ENCODE measurements around a stretch of chr10.

DNA sequence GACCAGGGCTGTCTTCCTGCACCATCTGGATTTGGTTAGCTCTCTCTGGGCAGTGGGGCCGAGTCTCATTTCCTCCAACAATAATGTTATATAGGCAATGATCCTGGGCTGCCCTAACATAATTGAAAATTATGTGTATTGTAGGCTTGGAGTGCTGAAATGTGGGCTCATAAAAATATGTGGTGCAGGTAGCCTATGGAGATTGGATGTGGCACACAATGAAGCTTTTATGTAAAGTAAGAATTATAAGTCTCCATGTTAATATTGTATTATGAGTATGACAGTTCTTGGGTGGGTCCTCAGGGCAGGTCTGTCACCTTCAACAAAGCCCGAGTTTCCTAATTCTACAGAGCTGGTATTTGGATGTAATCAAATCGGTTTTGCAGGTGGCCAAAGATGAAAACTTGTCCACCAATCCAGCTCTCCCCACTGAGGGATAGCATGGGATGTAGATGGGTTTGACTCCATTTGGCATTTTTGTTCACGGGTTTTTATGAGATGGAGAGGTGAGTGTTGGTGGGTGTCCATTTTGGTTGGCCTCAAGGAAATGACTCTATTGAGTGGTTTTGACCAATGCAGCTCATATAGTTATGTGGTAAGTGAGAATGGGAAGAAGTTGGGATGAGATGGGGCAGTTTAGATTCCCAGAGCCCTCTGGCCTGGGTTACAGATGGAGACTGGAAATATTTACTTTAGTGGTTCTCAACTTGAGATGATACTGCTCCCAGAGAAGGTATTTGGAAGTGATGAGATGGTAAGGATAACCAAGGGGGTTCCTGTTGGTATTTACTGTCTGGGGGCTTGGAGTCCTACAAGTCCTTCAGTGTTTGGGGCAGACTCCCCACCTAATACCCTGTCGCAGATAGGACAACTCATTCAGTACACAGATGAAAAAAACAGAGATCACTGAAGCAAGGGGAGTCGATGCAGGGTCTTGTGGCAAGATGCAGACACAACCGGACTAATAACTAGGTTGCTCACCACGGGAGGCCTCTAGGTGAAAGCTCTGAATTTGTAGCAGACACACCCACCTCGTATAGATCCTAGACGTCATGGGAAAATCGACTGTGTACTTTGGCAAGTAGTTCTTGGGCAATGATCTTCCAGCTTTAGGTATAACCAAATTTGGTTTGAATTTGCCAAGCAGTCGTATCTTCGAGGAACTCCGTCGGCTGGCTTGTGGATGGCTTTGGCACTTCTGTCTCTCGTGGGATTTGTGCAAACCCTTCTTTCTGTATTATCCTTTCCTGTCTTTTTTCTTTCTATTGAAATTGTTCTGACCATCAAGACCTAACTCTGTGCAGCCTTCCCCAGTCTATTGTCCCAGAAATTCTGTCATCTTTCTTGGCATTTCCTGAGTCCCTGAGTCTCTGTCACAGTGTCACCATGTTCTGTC, 87.8 kb downstream of the TCF7L2 start:
- PRO-cap = no peak
CAGE:
- cytosol, long polyA minus RNA = no peak
- cytosol, long polyA plus RNA = no peak
- long polyA plus RNA = no peak
- nucleus, long polyA minus RNA = no peak
- nucleus, long polyA plus RNA = no peak

DNA sequence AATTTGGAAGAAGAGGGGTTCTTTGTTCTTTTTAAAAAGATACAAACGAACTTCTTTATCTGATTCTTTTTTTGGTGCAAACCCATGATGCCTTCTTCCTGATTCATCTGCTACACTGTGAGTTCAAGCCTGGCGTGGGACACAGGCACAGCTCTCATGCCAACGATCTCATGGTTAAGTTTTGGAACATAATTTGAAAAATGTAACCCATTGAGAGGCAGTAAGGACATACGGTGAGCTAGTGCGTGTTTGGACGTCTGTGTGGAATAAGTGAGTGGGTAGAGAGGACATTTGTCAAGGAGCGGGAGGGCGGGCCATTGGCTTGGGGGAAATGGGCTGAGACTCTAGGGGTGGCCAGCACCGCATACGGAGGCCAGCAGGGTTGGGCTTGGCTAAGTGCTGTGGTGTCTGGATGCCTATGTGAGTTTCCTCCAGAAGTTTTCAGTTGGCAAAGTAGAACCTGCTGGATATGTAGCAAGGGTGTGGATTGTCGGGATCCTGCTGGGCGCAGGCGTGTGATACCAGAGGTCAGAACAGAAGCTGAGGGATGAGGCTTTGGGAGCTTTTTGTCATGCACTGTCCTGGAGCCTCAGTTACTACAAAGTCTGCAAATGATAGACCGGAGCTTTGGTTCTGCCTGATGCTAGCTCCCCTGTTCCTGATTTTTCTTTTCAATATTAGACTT, 103.0 kb downstream of the TCF7L2 start:
- PRO-cap = no peak
CAGE:
- cytosol, long polyA minus RNA = no peak
- cytosol, long polyA plus RNA = no peak
- long polyA plus RNA = no peak
- nucleus, long polyA minus RNA = no peak
- nucleus, long polyA plus RNA = no peak

GRCh38 chr10:113059136-113059971, 109.3 kb downstream of the TCF7L2 start:
- PRO-cap = no peak
CAGE:
- cytosol, long polyA minus RNA = no peak
- cytosol, long polyA plus RNA = no peak
- long polyA plus RNA = no peak
- nucleus, long polyA minus RNA = no peak
- nucleus, long polyA plus RNA = no peak

GRCh38 chr10:113059998-113061251, 110.4 kb downstream of the TCF7L2 start:
- PRO-cap = unidirectional peak, minus-strand start at chr10:113060555
CAGE:
- cytosol, long polyA minus RNA = no peak
- cytosol, long polyA plus RNA = no peak
- long polyA plus RNA = no peak
- nucleus, long polyA minus RNA = no peak
- nucleus, long polyA plus RNA = no peak

DNA sequence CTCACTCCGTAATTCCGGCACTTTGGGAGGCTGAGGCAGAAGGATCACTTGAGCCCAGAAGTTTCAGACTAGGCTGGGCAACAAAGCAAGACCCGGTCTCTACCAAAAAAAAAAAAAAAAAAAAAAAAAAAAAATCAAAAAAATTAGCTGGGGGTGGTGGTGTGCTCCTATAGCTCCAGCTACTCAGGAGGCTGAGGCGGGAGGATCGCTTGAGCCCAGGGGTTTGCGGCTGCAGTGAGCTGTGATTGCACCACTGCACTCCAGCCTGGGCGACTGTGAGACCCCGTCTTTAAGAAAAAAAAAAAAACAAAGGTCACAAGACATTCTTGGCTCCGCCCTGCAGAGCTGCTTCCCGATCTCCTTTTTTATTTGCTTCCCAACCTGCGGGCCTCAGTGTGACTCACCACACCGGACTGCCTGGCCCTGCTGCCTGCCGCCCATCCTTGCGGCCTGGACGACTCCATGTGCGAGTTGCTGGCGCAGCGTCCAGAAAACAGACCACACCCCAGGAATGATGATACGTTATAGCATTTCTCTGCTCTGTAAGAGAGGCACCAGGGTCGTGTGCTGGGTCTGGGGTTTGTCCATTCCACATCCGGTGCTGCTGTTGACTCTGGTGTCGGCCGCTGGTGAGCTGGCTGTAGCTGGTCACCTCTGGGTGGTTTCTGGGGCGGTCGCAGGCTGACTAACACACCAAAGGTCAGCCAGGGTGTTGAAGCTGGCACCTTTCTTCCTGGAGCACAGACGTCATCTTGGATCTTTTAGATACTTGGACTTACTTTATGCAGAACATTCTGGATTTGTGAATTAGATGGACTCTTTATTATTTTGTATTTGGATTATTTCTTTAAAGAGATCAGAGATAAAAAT, 123.6 kb downstream of the TCF7L2 start:
- PRO-cap = bidirectional peak, plus-strand start at position 440 of the sequence, minus-strand start at position 291 of the sequence; bidirectional peak, plus-strand start at position 693 of the sequence, minus-strand start at position 660 of the sequence
CAGE:
- cytosol, long polyA minus RNA = no peak
- cytosol, long polyA plus RNA = no peak
- long polyA plus RNA = no peak
- nucleus, long polyA minus RNA = no peak
- nucleus, long polyA plus RNA = no peak

- PRO-cap = no peak
CAGE:
- cytosol, long polyA minus RNA = no peak
- cytosol, long polyA plus RNA = no peak
- long polyA plus RNA = no peak
- nucleus, long polyA minus RNA = no peak
- nucleus, long polyA plus RNA = no peak
Observed at GRCh38 chr10:113133571-113133873, 183.5 kb downstream of the TCF7L2 start.

GRCh38 chr10:113491837-113492578, 60.8 kb upstream of the HABP2 start:
- PRO-cap = no peak
CAGE:
- cytosol, long polyA minus RNA = no peak
- cytosol, long polyA plus RNA = no peak
- long polyA plus RNA = no peak
- nucleus, long polyA minus RNA = no peak
- nucleus, long polyA plus RNA = no peak

DNA sequence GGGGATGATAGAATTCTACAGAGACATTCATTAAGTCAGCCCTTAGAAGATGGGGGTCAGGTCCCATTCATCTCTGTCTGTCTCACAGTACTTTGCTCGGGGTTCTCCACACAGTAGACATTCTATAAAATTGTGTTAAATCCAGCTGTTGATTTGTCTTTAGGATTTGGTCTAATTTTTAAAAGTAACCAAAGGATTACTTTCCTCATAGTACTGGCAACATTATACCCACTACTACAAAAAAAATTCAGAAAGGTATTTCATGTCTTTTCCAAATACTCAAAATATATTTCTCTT, 31.8 kb downstream of the HABP2 start:
- PRO-cap = no peak
CAGE:
- cytosol, long polyA minus RNA = no peak
- cytosol, long polyA plus RNA = no peak
- long polyA plus RNA = no peak
- nucleus, long polyA minus RNA = no peak
- nucleus, long polyA plus RNA = no peak

GRCh38 chr10:113591924-113592812, 39.3 kb downstream of the HABP2 start:
- PRO-cap = no peak
CAGE:
- cytosol, long polyA minus RNA = no peak
- cytosol, long polyA plus RNA = no peak
- long polyA plus RNA = no peak
- nucleus, long polyA minus RNA = no peak
- nucleus, long polyA plus RNA = no peak

- PRO-cap = no peak
CAGE:
- cytosol, long polyA minus RNA = no peak
- cytosol, long polyA plus RNA = no peak
- long polyA plus RNA = no peak
- nucleus, long polyA minus RNA = no peak
- nucleus, long polyA plus RNA = no peak
Observed at GRCh38 chr10:113711103-113711535, 31.4 kb downstream of the CASP7 start.

- PRO-cap = no peak
CAGE:
- cytosol, long polyA minus RNA = no peak
- cytosol, long polyA plus RNA = no peak
- long polyA plus RNA = no peak
- nucleus, long polyA minus RNA = no peak
- nucleus, long polyA plus RNA = no peak
Observed at GRCh38 chr10:113843948-113844567, 9.8 kb downstream of the DCLRE1A start.

DNA sequence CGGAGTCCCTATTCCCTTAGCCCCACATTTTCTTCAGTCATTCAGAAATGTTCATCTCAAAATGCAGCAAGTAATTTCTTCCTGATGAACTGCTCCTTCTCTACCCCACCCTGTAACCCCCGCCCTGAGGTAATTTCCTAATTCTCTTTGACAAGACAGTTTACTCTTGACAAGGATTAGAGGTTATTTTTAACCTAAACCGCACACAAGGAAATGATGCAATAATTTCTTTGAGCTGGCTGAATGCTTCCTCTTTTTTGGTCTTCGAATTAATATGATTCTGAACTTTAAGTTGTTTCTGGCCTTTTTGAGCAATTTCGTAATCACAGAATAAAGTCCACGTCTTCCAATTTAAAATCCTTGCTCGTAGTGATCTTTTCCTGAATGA, 18.4 kb upstream of the ADRB1 start:
- PRO-cap = no peak
CAGE:
- cytosol, long polyA minus RNA = no peak
- cytosol, long polyA plus RNA = no peak
- long polyA plus RNA = no peak
- nucleus, long polyA minus RNA = no peak
- nucleus, long polyA plus RNA = no peak

- PRO-cap = no peak
CAGE:
- cytosol, long polyA minus RNA = no peak
- cytosol, long polyA plus RNA = no peak
- long polyA plus RNA = no peak
- nucleus, long polyA minus RNA = no peak
- nucleus, long polyA plus RNA = no peak
Observed at GRCh38 chr10:114064575-114065244, 21.0 kb downstream of the ADRB1 start.

DNA sequence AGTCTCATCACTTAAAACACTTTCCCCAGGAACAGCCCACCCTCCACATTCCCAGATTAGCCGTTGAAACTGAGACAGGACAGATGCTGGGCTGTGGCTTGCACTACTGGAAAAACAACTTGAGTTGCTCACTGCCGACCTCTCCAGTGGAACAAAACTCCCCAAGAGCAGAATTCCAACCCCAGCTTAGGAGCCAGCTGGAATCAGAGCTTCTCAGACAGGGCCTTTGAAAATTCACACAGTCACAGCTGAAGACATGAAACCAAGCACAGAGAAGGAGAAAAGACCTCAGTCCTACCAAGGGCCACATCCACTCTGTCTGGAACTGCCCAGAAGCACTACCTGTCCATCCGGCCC, 54.4 kb downstream of the AFAP1L2 start:
- PRO-cap = no peak
CAGE:
- cytosol, long polyA minus RNA = no peak
- cytosol, long polyA plus RNA = no peak
- long polyA plus RNA = no peak
- nucleus, long polyA minus RNA = no peak
- nucleus, long polyA plus RNA = no peak

GRCh38 chr10:114485034-114485558, 80.8 kb upstream of the AFAP1L2 start:
- PRO-cap = unidirectional peak, minus-strand start at chr10:114485281
CAGE:
- cytosol, long polyA minus RNA = no peak
- cytosol, long polyA plus RNA = no peak
- long polyA plus RNA = no peak
- nucleus, long polyA minus RNA = no peak
- nucleus, long polyA plus RNA = no peak

GRCh38 chr10:114523735-114524394, 119.6 kb upstream of the AFAP1L2 start:
- PRO-cap = no peak
CAGE:
- cytosol, long polyA minus RNA = no peak
- cytosol, long polyA plus RNA = no peak
- long polyA plus RNA = no peak
- nucleus, long polyA minus RNA = no peak
- nucleus, long polyA plus RNA = no peak

GRCh38 chr10:114540973-114541381, 117.1 kb downstream of the ABLIM1 start:
- PRO-cap = no peak
CAGE:
- cytosol, long polyA minus RNA = no peak
- cytosol, long polyA plus RNA = no peak
- long polyA plus RNA = no peak
- nucleus, long polyA minus RNA = no peak
- nucleus, long polyA plus RNA = no peak

DNA sequence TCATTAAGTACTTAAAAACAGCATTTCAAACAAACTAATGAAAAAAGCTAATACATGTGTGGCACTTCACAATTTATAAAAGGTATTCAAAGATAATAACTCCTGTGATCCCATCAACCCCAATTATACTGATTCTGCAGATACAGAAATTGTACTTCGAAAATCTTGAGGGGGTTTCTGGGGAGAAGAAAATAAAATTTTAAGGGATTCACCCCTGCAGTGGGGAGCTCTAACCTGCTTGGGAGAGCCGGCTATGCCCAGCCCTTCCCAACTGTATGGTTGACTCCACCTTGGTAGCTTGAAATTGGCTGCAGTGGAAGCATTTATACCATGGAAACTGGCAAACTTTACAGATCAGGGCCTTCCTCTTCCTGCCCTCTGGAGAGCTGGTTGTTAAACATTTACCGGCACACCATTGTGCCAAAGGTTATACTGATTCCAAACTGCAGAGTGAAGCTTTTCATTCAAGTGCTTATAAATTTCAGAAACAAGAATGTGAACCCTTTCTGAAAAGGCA, 44.9 kb downstream of the ABLIM1 start:
- PRO-cap = no peak
CAGE:
- cytosol, long polyA minus RNA = no peak
- cytosol, long polyA plus RNA = no peak
- long polyA plus RNA = no peak
- nucleus, long polyA minus RNA = no peak
- nucleus, long polyA plus RNA = no peak

GRCh38 chr10:114639327-114639621, 18.8 kb downstream of the ABLIM1 start:
- PRO-cap = no peak
CAGE:
- cytosol, long polyA minus RNA = no peak
- cytosol, long polyA plus RNA = no peak
- long polyA plus RNA = no peak
- nucleus, long polyA minus RNA = no peak
- nucleus, long polyA plus RNA = no peak

- PRO-cap = no peak
CAGE:
- cytosol, long polyA minus RNA = no peak
- cytosol, long polyA plus RNA = no peak
- long polyA plus RNA = no peak
- nucleus, long polyA minus RNA = no peak
- nucleus, long polyA plus RNA = no peak
Observed at GRCh38 chr10:114648209-114648894, 9.7 kb downstream of the ABLIM1 start.